NB4 (cell line): ENCODE measurements around a stretch of chr2.

DNA sequence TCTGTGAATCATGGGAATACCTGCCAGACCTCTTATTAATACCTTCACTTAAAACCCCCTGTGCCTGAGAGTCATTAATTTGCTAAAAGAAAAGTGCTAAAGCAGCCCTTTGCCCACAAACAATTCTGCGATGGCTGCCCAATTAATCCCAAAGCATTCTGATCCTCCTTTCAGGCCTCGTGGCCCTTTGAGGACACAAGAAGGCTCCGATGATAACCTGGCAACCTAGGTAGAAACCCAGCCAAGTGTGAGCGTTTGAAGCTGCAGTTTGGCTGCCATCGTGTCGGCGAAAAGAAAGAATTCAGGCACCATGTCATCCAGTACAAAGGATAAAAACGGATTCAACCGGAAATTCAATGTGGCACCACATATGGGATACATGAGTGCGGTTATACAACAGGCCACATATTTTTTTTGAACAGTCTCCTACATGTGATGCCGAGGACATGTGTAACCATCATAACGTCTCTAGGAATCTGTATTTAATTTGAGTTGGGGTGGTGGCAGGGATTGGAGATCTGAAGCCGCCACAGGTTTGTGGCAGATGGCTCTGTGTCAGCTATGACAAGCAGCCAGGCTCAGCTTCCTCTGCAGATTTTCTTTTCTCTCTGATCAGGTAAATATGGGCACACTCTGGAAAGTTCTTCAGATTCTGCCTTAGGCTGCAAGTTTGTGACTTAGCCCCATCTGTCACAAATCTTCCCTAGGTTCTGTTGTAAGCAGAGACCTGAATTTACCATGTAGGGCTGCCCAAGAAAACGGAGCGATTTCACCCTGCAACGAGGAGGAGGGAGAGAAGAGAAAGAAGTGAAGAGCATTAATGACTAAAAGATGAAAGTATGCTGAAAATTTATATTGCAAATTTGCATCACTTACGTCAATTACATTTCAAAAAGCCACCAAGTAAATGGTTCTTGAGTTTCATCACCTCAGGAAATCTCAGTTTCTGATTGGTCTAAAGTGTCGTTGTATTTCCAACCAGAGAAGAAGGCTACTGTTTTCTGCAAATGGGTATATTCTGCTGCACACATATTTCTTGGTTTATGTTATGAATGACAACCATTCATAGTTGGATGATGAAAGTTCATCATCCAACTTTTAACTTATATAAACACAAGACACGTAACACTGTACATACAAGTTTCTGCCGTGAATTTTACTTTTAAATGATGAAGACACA lies 385.6 kb downstream of the GTDC1 start:
- RRBS = no CpG with 5 or more reads among the region's 20 CpGs

GRCh38 chr2:144152607-144153372 lies 179.5 kb downstream of the GTDC1 start:
- RRBS = no CpG with 5 or more reads among the region's 6 CpGs

- RRBS = no CpG with 5 or more reads among the region's 2 CpGs
Observed at GRCh38 chr2:144240598-144240990, 91.7 kb downstream of the GTDC1 start.

DNA sequence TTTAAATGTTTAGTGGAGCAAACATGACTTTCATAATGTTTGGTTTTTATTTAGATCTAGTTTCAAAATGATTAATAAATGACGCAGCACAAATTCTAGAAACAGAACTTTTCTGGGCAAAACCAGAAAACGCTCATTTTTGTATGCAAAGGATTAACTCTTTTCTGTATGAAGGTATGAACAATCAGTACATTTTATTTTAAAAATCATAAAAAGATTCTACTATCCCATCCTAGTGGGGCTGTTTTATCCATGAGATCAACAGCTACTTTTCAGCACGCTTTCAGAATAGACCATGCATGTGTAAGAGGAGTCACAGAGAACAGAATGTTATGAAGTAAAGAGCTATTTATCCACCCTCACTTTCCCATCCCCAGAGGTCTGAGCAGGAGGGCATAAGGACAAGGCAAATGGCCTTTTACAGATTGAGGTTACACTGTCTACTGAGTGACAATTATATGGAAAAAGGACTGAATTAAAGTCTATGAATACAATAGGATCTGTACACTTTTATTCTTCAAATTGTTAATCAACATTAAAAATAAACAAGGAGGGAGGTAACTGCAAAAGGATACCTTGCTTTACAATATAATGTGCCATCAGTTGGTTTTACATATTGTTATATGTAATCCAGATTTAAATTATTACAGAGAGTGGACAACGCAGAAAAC lies 83.1 kb downstream of the GTDC1 start:
- RRBS = no CpG with 5 or more reads among the region's 4 CpGs

DNA sequence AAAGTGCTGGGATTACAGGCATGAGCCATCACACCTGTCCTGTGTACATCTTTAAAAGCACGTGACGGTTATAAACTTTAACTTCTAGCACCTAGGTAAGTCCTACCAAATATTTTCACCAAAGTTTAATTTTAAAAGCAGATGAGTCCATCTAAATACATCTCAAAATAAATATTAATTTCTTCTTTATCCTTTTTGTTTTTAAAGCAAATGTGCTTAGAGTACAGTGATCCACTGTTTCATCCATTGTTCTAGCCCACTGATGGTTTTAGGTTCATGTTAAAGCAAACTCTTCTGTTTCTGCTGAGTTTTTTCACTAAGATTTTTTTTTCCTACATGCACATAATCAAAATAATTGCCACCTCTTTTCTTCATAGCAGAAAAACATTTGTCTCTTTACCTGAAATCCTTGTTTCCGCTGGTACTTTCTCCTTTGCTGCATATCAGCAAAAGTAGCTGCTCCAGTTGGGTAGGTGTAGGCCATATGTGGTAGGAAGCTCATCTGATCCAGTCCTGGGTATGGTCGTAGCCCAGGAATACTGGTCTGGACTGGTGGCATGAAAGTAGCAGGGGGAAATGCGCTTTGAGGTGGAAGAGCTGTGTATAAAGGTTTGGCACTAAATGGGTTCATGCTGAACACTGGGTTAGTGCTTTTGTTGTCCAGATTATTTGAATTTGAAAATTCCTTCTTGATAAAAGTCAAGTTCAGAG lies 65.7 kb upstream of the GTDC1 start:
- RRBS = no CpG with 5 or more reads among the region's 5 CpGs

DNA sequence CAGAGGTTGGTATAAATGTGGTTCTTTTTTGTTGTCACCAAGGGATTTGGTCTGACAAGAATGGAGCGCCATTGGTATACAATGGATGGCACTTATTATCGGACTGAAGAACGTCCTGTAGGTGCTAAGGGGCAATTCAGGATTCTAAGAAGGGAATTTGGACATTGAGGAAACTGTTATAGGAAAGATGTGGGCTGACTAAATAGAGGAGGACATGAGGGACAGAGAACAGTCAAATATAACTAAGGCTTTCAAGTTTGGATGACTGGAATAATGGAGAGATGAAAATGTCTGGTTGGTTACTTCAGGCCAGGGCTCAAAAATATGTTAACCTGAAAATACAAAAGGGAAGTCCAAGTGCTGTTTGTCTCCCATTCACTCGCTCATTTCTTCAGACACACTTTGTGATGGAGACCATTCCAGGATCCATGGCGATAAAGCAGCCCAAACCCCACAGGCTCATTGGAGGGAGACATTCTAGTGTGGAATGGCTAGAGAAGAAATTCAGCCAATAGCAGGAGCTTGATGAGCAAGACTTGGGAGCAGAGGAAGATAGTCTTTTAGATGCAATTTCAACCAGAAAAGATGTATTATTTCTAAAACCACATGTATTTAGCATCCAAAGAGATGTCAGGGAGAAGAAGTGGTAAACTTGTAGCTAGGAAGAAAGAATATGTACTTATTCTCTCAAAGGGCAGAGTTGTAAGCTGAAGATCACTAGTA lies 88.6 kb upstream of the GTDC1 start:
- RRBS = no CpG with 5 or more reads among the region's 5 CpGs

GRCh38 chr2:144448366-144449526 lies 71.2 kb downstream of the ZEB2 start:
- RRBS = no CpG with 5 or more reads among the region's 18 CpGs

GRCh38 chr2:144474261-144474591 lies 45.7 kb downstream of the ZEB2 start:
- RRBS = no CpG with 5 or more reads among the region's 2 CpGs

- RRBS = 100% methylated on average over 1 of the region's 5 CpGs
Observed at GRCh38 chr2:144501729-144502339, 18.1 kb downstream of the ZEB2 start.

DNA sequence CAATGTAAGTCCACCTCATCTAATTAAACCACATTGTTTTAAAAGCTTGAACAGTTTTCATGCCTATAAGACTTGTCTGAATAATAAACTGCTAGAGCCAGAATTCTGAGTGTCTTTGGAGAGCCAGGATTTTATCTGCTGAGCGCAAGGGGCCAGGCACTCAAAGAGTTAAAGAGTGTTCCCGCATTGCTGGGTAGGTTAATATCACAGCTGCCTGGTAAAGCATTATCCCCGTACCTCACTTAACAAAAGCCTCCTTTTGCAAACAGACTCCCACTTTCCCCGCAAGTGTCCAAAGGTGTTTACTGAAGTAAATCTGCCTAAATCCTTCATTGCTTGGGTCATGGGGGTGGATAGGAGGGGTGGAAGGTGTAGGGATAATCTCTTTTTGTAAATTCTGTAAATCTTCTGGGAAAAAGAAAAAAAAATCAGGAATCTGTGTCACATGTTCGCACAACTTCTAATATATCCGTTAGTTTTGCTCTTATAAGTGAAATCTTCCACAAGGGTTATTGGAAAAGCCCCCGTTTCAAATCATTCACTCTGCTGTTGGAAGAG lies 10.8 kb downstream of the ZEB2 start:
- RRBS = no CpG with 5 or more reads among the region's 7 CpGs

DNA sequence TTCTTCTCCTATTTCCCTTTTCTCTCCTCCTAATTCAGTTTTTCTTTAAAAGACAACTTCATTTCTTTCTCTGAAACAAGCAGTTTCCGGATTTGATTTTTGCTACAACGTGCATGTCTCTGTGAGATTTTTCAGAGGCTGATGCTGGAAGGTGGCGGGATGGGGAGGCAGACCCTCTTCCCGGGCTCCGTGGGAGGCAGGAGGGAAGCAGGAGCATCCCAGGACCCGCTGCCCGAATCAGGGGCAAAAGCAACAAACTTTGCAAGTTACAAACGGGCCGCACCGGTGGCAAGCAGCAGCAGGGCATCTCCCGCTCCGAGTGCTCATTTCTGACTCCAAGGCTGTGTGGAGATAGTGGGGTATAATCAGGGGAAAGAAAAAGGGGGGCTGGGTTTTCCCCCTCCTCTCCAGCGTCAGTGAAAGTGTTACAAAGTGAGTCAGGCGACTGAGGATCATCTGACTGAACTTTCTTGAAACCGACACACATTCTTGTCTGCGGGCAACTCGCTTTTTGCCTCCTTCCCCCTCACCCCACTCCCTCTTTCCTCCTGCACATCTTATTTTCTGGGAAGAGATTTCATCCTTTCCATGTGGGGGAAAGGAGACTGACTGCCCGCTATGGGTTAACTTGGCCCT lies 6.3 kb downstream of the ZEB2 start:
- RRBS = 94% methylated on average over 8 of the region's 18 CpGs

GRCh38 chr2:144597369-144597896 lies 77.5 kb upstream of the ZEB2 start:
- RRBS = no CpG with 5 or more reads among the region's 4 CpGs

DNA sequence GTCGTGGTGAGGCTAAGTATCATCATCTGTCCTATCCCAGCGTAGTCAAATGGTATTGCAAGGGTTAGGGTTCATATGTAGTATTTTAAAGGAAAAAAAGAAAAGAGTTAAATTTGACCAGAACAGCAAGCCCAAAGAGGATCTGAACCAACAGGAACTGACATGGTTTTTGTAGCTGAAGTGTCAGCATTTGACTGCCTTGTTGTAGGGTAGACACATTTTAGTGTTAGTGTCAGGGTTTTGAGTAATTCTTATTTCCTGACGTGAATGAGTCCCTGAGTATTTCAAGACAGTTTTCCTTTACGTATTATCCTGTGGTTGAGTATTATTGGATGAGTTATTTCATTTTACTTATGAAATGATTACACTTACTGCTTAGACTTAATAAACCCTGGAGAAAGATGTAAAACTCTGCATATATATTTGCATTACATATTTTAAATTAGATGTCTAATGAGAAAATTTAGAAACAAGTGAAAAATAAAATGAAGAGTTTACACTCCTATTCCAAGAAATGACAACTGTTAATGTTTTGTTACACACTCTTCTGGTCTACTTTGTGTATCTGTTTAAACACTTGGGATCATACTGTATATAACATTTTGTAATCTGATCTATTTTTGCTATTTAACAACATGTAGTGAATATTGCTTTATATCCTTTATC lies 173.4 kb upstream of the ZEB2 start:
- RRBS = no CpG with 5 or more reads among the region's 4 CpGs

DNA sequence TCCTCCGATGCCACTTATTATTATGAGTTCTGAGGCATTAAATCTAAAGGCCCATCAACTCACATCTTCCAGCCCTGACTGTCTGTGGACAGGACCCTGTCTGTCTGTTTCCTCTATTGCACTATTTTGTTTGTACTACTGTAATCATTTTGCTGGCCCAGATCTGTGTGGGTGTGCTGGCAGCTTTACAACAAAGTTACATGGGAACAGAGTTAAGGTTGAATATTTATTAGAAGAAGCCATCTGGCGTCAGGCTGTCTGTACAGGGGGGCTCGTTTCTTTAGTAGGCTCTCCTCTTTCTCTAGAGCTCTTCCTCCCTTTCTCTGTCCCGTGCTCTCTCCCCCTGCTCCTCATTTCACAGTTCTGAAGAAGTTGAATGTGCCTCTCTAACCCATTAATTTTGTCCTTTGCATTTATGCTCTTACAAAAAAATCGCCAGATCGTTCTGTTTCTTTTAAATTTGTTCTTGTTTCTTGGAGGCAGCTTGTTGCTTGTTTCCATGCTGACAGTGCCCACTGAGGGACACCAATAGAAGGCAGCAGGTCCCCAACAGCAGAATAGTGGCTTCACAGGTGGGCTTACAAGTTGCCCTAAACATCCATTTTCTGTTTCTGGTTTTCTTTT lies 315.1 kb upstream of the ZEB2 start:
- RRBS = no CpG with 5 or more reads among the region's 6 CpGs

GRCh38 chr2:145022838-145023412 lies 503.0 kb upstream of the ZEB2 start:
- RRBS = no CpG with 5 or more reads among the region's 4 CpGs

DNA sequence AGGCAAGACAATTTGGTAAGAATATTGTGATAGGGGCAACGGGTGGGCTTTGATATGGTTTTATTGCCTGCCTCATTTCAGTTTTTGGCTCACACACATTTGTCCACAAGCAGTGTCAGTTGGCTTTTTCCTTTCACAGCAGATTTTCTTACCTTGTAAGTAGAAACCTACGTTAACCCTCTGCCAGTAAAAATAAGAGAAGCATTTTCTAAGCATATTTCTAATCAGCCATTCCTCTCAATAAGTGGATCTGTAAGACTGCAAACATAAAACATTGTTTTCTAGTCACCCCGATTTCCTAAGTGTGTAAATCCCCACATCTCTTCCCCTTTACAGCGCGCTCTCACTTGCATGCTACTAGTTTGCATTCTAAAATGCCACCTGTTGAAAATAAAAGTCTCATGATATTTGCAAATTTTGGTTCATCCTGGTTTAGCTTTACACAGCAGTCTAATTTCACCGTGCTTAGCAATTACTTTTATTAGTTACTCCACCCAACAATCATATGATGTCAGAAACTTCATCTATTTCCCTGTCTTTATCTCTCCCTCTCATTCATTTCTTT lies 1230.6 kb upstream of the ZEB2 start:
- RRBS = no CpG with 5 or more reads among the region's 6 CpGs

- RRBS = no CpG with 5 or more reads among the region's 6 CpGs
Observed at GRCh38 chr2:145751387-145752133, 1231.6 kb upstream of the ZEB2 start.

GRCh38 chr2:147711041-147711531 lies 133.7 kb upstream of the ACVR2A start:
- RRBS = no CpG with 5 or more reads among the region's 4 CpGs

DNA sequence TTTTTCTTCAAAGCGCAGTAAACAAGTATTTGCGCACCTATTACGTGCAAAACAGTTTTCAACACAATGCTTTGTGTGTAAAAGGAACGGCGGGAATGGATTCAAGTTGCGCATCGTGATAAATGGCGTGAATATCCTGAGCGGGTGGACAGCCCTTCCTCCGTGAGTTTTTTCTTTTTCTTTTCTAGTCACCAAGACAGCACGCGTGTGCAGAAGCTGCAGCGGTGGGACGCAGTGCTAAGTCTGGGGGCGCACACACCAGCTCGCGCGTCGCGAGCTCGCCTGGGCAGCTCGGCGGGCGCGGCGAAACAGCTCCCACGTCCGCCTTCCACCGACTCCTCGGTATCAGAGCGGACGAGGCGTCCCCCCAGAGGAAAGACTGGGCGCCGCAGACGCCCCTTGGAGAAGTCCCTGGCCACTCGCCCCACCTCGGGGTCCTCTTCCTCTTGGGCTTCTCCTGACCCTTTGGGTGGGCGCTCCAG lies 1.2 kb upstream of the ACVR2A start:
- RRBS = no CpG with 5 or more reads among the region's 39 CpGs